HepG2 (cell line): ENCODE measurements around a stretch of chr15.

- RRBS, 2 experiments = no CpG with 5 or more reads among the region's 8 CpGs
CAGE:
- cytosol, long polyA minus RNA = no peak
- cytosol, long polyA plus RNA = no peak
- long polyA plus RNA = no peak
- nucleus, long polyA minus RNA = no peak
- nucleus, long polyA plus RNA = no peak
Observed at GRCh38 chr15:74803816-74804794, 8.5 kb upstream of the LMAN1L start.

GRCh38 chr15:74906110-74906730 is 431 bp downstream of the FAM219B start:
- RRBS, 2 experiments = 0 to under 1% methylated on average over 2 to 7 of the region's 48 CpGs
CAGE:
- cytosol, long polyA minus RNA = no peak
- cytosol, long polyA plus RNA = no peak
- long polyA plus RNA = no peak
- nucleus, long polyA minus RNA = no peak
- nucleus, long polyA plus RNA = no peak

DNA sequence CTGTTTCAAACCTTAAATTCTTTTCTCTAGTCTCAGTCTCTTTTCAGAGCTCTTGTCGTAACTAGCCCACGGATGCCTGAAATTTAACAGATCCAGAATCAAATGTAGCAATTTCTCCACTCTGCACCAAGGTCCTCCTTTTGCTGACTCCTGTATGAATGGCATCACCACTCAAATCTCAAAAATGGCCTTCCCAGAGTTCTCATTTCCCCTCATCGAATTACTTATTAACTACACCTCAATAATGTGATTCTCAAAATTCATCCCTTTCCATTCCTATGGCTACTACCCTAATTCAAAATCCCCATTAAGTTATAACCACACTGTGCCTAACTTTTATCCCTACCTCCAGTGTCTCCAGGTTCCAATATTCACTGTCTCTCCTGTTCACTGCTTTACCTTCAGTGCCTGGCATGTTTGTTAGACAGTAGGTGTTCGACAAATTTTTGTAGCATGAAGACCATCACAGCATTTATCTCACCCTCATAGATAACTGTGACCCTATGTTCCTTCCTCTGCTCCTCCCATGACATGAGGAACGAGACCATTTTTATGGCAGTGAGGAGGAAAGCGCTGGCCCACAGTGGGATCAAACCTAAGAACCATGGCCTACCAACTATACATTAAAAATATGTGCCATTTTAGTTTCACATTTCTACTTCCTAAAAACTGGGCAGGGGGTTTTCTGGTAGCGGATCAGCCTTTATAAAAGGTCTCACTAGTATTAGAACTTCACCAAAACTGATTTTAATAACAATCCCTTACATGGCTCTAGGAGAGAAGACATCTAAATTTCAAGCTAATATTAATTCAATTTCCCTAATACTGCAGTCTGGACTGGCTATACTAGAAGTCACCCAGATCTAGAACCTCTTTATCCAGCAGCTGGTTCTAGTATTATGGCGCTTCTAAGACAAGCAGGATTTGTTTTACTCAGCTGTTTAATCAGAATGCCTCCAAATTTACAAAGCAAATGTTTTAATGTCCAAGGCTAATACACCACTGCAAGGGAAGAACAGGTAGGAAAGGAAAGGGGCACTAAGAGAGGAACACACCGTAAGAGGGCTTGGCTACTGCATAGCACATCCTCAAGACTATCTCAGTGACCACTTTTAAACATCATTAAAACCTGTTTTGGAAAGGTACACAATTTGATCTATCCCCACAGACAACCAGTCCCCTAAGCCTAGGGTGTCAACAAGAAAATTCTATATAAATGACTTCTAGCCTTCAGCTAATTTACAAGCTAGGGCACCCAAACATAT is 12.6 kb upstream of the FAM219B start:
- RRBS, 2 experiments = no CpG with 5 or more reads among the region's 9 CpGs
CAGE:
- cytosol, long polyA minus RNA = no peak
- cytosol, long polyA plus RNA = no peak
- long polyA plus RNA = no peak
- nucleus, long polyA minus RNA = no peak
- nucleus, long polyA plus RNA = no peak

- RRBS, 2 experiments = no CpG with 5 or more reads among the region's 43 CpGs
CAGE:
- cytosol, long polyA minus RNA = no peak
- cytosol, long polyA plus RNA = no peak
- long polyA plus RNA = no peak
- nucleus, long polyA minus RNA = no peak
- nucleus, long polyA plus RNA = no peak
Observed at GRCh38 chr15:74958058-74959017, 1.8 kb upstream of the RPP25 start.

DNA sequence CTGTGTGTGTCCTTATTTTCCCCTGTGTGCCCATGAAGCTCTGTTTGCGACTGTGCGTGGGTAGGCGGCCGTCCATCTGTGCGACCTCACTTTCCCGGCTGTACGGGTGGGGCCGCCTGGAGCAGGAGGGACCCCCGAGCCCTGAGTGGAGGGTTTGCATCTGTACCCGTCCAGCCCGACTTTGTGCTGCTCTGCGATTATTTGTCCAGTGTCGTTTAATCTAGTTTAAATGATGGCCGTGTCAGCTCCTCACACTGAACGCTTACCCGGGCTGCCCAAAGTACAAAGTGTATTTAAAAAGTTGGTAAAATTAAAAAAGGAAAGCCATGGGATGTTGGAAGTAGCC is 306 bp downstream of the PPCDC start:
- RRBS, 2 experiments = no CpG with 5 or more reads among the region's 16 CpGs
CAGE:
- cytosol, long polyA minus RNA = no peak
- cytosol, long polyA plus RNA = no peak
- long polyA plus RNA = no peak
- nucleus, long polyA minus RNA = no peak
- nucleus, long polyA plus RNA = no peak

DNA sequence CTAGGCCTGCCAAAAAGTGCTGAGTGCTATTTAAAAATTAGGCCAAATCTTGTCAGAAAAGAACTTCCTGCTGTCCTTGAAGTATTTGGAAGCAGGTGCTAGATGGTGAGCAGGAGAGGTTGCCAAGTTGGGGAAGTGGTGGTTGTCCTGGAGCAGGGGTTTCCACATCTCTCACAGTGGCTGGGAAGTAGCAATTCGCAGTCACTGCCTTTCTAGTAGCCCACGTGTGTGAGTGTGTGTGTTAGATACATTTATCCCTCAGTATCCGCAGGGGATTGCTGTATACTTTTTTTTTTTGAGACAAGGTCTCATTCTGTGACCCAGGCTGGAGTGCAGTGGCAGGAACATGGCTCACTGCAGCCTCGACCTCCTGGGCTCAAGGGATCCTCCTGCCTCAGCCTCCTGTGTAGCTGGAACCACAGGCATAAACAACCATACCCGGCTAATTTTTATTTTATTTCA is 710 bp downstream of the PPCDC start:
- RRBS, 2 experiments = no CpG with 5 or more reads among the region's 5 CpGs
CAGE:
- cytosol, long polyA minus RNA = no peak
- cytosol, long polyA plus RNA = no peak
- long polyA plus RNA = no peak
- nucleus, long polyA minus RNA = no peak
- nucleus, long polyA plus RNA = no peak

DNA sequence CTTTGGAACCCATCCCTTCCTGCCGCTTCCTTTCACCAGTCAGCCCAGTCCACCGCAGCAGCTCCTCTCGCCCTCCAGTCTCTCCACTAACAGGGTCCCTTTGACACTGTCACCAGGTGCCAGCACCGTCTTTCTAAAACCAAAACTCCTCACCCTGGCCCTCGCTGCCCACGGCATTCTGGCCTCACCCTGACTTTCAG is 4.1 kb downstream of the PPCDC start:
- RRBS, 2 experiments = no CpG with 5 or more reads among the region's 6 CpGs
CAGE:
- cytosol, long polyA minus RNA = no peak
- cytosol, long polyA plus RNA = no peak
- long polyA plus RNA = no peak
- nucleus, long polyA minus RNA = no peak
- nucleus, long polyA plus RNA = no peak

DNA sequence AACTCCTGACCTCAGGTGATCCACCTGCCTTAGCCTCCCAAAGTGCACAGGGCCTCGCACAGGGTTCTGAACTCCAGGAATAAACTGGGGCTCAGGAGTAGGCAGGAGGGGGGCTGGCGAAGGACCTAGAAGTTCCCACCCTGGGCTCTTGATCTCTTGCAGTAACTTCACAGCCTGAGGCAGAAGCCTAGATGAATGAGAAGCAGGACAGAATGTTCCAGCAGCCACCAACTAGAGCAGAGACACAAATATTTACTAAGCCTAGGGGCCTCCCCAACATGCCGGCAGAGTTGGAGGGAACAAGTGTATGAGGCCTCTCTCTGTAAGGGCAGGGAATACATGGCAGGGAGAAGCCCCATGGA is 25.3 kb upstream of the C15orf39 start:
- RRBS, 2 experiments = no CpG with 5 or more reads among the region's 3 CpGs
CAGE:
- cytosol, long polyA minus RNA = no peak
- cytosol, long polyA plus RNA = no peak
- long polyA plus RNA = no peak
- nucleus, long polyA minus RNA = no peak
- nucleus, long polyA plus RNA = no peak

DNA sequence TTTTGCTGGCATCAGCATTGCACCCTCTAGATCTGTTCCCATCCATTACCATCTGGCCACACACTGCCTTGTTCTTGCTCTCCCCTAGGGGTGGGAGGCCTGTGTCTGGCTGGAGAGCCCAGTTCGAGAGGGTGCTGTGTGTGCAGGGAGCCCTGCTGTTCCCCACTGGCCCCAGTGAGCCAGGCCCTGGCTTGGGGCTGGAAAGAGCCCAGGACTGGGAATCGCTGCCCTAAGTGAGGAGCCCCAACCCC is 24.0 kb upstream of the C15orf39 start:
- RRBS, 2 experiments = no CpG with 5 or more reads among the region's 2 CpGs
CAGE:
- cytosol, long polyA minus RNA = no peak
- cytosol, long polyA plus RNA = no peak
- long polyA plus RNA = no peak
- nucleus, long polyA minus RNA = no peak
- nucleus, long polyA plus RNA = no peak

- RRBS, 2 experiments = no CpG with 5 or more reads among the region's 2 CpGs
CAGE:
- cytosol, long polyA minus RNA = no peak
- cytosol, long polyA plus RNA = no peak
- long polyA plus RNA = no peak
- nucleus, long polyA minus RNA = no peak
- nucleus, long polyA plus RNA = no peak
Observed at GRCh38 chr15:75203443-75203642, 1.7 kb downstream of the C15orf39 start.

DNA sequence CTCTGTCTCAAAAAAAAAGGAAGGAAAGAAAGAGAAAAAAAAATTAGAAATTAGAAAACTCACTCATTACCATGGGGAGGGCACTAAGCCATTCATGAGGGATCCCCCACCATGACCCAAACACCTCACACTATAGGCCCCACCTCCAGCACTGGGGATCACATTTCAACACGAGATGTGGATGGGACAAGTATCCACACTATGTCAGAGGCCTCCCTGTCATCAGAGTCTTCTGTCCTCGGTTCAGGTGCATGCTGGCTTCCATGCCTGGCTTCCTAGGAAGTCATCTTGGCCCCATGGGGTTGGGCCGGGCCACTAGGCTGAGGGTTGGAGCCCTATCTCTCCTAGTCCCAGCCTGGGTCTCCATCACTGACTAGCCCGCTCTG is 16.9 kb downstream of the C15orf39 start:
- RRBS, 2 experiments = no CpG with 5 or more reads among the region's 4 CpGs
CAGE:
- cytosol, long polyA minus RNA = no peak
- cytosol, long polyA plus RNA = no peak
- long polyA plus RNA = no peak
- nucleus, long polyA minus RNA = no peak
- nucleus, long polyA plus RNA = no peak

GRCh38 chr15:75367753-75368238 is 611 bp downstream of the MAN2C1 start:
- RRBS, 2 experiments = 2 to 3% methylated on average over 6 of the region's 25 CpGs
CAGE:
- cytosol, long polyA minus RNA = start-site peak on the plus strand at chr15:75368107-75368153, 11 reads
- cytosol, long polyA plus RNA = no peak
- long polyA plus RNA = start-site peak on the plus strand at chr15:75368090-75368110, 15 and 17 reads in 2 replicates
- nucleus, long polyA minus RNA = no peak
- nucleus, long polyA plus RNA = no peak

DNA sequence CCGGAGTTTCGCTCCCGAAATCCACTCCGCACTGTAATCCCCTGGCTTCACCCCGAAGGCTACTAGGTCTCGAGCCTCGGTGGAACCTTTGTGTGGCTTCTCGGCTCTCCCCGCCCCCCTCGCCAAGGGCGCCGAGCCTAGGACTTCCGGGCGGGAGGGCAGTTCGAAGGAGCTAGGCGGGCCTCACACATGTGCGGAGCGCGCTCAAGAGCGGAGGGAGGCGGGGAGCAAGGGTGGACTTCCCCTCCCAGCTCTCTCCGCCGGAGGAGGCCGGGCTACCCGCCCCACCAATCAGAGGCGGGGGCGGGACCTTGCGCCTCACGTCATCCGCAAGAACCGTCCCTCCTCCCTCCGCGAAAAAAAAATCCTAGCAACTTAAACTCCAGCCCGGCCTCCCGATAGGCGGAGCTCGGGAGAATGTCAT is 2.3 kb upstream of the SIN3A start:
- RRBS, 2 experiments = 0 to 4% methylated on average over 5 to 7 of the region's 37 CpGs
CAGE:
- cytosol, long polyA minus RNA = no peak
- cytosol, long polyA plus RNA = no peak
- long polyA plus RNA = no peak
- nucleus, long polyA minus RNA = no peak
- nucleus, long polyA plus RNA = no peak

- RRBS, 2 experiments = no CpG with 5 or more reads among the region's 1 CpG
CAGE:
- cytosol, long polyA minus RNA = no peak
- cytosol, long polyA plus RNA = no peak
- long polyA plus RNA = no peak
- nucleus, long polyA minus RNA = no peak
- nucleus, long polyA plus RNA = no peak
Observed at GRCh38 chr15:75544913-75545357, 34.2 kb downstream of the PTPN9 start.

- RRBS, 2 experiments = no CpG with 5 or more reads among the region's 3 CpGs
CAGE:
- cytosol, long polyA minus RNA = no peak
- cytosol, long polyA plus RNA = no peak
- long polyA plus RNA = no peak
- nucleus, long polyA minus RNA = no peak
- nucleus, long polyA plus RNA = no peak
Observed at GRCh38 chr15:75707617-75707844, 5.1 kb downstream of the CSPG4 start.

GRCh38 chr15:75873314-75873722 is 30.1 kb downstream of the UBE2Q2 start:
- RRBS, 2 experiments = no CpG with 5 or more reads among the region's 1 CpG
CAGE:
- cytosol, long polyA minus RNA = no peak
- cytosol, long polyA plus RNA = no peak
- long polyA plus RNA = no peak
- nucleus, long polyA minus RNA = start-site peak on the plus strand at chr15:75873461-75873621, 22 reads
- nucleus, long polyA plus RNA = no peak

GRCh38 chr15:76150255-76150882 is 90.6 kb downstream of the TMEM266 start:
- RRBS, 2 experiments = no CpG with 5 or more reads among the region's 10 CpGs
CAGE:
- cytosol, long polyA minus RNA = no peak
- cytosol, long polyA plus RNA = no peak
- long polyA plus RNA = no peak
- nucleus, long polyA minus RNA = no peak
- nucleus, long polyA plus RNA = no peak

DNA sequence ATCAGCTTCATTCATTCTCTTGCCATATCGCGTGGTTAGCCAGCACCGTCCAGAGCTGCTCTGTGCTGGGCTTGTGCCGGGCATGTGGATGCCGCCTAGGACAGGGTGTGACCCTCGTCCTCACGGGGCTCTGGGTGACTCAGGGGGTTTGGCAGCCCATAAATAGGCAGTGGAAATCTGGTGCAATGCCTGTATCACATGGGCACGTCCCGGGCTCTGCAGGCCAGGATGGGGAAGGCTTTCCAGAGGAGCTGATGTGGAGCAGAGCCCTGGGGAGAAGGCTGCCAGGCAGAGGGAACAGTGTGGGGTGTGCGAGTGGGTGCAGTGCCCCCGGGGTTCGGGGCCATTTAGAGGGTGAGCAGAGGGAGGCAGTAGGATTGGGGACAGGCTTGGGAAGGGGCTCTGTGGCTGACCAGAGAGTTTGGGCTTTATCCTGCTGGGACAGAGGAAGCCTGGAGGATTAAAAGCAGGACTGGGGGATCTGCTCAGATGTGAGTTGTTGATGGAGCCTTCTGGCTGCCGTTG is 118.0 kb downstream of the TMEM266 start:
- RRBS, 2 experiments = no CpG with 5 or more reads among the region's 13 CpGs
CAGE:
- cytosol, long polyA minus RNA = no peak
- cytosol, long polyA plus RNA = no peak
- long polyA plus RNA = no peak
- nucleus, long polyA minus RNA = no peak
- nucleus, long polyA plus RNA = no peak

DNA sequence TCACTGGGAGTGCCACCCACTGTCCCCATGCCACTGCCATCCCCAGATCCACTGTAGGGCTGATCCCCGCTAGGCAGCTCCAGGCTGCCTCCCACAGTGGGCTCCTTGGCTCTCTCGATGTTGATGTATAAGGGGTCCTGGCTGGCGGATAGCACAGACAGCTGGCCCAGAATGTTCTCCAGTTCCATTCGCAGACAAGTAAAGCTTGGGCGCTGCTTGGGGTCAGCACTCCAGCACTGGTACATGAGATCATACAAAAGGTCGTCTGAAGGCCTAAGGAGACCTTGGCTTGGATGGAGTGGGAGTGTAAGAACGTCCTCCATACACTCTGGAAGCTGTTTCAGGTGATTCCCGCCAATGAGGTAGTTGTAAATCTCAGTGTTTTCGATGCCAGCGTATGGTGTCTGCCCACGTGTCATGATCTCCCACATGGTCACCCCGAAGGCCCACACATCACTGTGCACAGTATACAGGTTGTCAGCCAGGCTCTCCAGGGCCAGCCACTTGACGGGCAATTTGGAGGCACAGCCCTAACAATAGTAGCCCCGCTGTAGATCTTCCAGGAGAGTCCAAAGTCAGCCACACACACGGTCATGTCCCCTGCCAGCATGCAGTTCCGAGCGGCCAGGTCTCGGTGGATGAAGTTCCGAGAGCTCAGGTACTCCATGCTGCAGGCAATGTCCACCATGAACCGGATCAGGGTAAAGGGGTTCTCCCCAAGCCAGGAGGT is 52.0 kb downstream of the ETFA start:
- RRBS, 2 experiments = no CpG with 5 or more reads among the region's 20 CpGs
CAGE:
- cytosol, long polyA minus RNA = no peak
- cytosol, long polyA plus RNA = no peak
- long polyA plus RNA = no peak
- nucleus, long polyA minus RNA = no peak
- nucleus, long polyA plus RNA = no peak

DNA sequence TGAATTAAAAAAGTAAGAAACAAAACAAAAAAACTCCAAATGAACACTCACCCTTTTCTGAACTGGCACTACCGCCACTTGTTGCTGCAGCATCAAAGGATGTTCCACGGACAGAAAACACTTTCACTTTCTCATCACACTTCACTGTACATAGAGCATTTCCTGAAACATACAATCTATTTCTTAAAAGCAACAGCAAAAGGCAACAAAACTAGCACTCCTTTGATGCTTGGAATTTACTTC is 25.0 kb downstream of the ETFA start:
- RRBS, 2 experiments = no CpG with 5 or more reads among the region's 2 CpGs
CAGE:
- cytosol, long polyA minus RNA = no peak
- cytosol, long polyA plus RNA = no peak
- long polyA plus RNA = no peak
- nucleus, long polyA minus RNA = no peak
- nucleus, long polyA plus RNA = no peak